Measurements from ENCODE around the genes SFT2D1 and TTLL2.

- PRO-cap, 7 experiments = no peak in any of the 7 experiments
Observed at GRCh38 chr6:166006546-166007741, 160.7 kb downstream of the TBXT start.

DNA sequence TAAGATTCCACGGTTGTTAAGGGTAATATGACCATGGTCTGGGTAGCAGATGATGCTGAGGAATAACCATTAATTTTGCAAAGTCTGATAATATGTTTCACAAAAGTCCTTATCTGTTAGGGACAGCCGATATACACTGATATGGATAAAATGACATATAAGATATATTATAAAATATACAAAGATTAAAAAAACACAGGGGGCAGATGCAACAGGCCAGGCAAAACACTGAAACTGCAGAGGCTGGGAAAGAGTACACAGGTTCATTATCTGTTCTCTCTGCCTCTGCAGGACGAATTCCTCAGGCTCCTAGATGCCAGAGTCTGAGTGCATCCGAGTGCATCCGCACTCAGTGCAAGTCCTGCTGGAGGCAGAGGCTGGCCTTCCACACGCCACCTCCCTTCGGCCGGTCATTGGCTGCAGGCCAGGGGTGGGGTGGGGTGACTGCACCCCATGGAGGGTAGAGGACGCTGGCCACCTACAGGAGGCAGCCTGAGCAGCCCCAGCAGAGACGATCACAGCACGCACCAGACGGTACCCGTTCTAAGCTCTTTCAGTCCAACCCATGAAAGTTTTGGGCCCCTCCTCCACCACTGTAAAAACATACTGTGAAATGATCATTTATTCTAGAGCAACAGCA lies 11.8 kb downstream of the SFT2D1 start:
- PRO-cap, 7 experiments = no peak in any of the 7 experiments

DNA sequence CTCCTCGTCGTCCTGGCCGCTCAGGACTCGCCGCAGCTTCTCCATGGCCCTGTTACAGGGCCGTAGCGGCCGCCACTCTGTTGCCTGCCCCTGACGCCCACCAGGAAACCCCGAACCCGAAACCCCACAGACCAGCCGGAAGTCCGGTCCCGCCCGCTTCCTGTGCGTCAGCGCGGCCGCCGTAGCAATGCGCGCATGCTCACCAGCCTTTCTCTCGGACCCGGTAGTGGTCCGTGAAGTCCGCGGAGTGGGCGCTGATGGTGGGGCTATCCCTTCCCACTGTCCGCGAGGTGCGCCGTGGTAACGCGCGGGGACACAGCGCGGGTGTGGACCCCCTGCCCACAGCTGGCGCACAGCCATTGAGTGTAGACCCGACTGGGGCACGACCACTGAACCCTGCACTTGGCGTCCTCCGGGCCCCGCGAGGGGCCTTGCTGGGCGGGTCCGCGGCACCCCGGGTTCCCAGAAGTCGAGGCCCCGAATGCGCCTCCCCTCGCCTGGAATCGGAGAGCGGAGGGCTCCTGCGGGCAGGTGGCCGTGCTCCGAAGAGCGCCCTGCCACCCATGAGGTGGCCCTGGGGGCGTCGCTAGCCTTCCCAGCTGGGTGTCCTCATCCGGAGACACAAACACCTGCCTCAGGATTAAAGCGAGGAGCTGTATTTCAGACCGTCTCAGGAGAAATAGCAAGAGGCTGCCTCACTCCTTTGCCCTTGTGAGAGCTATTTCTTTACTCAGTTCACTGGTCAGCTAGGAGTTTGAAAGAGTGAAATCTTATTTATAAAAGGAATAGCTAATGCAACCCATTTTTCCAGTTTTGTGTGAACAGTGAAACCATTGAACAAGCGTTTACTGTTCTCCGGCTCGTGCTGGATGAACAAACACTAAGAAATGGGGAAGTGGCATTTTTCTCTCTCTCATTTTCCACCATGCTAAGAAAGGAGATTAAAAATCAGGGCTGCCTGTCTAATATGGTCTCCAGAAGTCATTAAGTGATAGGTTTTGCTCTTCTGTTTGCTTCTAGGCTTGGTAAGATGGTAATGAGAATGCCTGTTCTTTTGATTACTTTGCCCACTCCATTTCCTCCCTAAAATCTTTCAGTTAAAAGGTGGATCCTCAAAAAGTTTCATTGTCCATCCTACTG lies at the start of gene SFT2D1:
SFT2D1 (minus strand) TSS at position 109 of the 1,140 bp plus-strand sequence.
- PRO-cap, 7 experiments = peak in 7 of 7 experiments; most common plus-strand start position 212 of the sequence (in 7); most common minus-strand start position 50 of the sequence (in 4)

GRCh38 chr6:166394468-166394961 lies 11.8 kb upstream of the MPC1 start:
- PRO-cap, 7 experiments = no peak in any of the 7 experiments

DNA sequence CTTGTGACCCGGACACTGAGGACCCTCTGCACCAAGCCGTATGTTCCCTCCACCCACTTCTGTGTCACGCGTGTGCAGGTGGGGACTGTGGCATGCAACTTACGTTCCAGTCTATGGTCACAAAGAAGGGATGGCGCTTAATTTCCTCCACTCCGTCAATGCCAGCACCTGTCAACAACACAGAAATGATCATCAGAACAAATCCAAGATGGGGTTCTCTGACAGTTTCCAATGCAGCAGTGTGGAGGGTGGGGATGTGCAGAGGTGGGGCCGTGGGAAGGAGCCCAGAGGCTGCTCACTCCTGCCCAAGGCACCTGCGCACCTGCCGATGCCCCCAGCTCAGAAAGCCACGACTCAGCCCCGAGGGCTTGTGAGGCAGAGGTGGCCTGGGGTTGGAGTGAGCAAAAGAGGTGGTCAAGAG lies 87.0 kb upstream of the MPC1 start:
- PRO-cap, 7 experiments = no peak in any of the 7 experiments

DNA sequence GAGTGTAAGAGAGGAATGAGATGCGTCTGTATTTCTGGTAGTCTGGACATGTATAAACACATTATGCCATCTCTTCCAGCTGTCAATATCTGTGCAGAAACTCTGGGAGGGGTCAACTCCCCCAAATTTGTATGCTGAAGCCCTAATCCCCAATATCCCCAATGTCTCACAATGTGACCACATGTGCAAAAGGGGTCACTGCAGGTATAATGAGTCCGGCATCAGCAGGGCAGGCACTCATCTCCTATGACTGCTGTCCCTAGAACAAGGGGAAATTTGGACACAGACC lies 93.0 kb upstream of the MPC1 start:
- PRO-cap, 7 experiments = no peak in any of the 7 experiments

DNA sequence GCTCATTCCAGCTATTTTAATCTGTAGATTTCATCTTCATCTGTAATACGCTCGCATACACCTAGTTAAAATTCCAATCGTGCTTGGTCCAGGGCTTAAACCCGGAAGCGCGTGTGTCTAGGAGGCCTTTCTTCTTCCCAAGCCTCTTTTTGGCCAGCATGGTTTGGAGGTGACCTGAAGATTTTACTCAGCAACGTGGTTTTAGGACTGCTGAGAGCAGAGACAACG lies 144.2 kb upstream of the RPS6KA2 start:
- PRO-cap, 7 experiments = no peak in any of the 7 experiments

DNA sequence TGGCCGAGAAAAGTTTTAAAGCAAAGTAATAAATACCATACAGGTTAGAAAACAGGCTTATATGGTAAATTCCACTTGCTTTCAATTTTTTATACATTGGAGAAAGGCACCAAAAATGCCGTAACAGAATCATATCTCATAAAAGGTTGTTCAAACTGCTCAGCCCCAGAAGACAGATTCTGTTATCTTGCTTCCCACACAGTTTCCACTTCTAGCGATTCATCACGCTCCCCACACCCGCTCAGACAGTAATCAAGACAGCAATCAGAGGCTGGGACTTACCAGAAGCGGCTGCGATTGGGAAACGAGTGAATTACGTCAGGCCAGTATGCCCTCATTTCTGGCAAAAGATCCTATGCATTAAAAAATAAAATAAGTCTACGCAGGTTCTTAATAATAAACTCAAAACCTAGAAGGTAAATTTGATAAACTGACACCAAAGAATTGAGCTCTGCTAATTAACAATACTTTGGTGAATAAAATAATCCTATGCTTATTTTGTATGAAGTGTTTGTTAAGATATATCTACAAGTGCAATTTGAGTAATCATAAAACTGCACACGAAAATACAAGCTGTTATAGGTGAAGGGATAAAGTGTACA lies 13.5 kb downstream of the RNASET2 start:
- PRO-cap, 7 experiments = peak in 3 of 7 experiments; most common plus-strand start position 284 of the sequence (in 1); most common minus-strand start position 184 of the sequence (in 3)

DNA sequence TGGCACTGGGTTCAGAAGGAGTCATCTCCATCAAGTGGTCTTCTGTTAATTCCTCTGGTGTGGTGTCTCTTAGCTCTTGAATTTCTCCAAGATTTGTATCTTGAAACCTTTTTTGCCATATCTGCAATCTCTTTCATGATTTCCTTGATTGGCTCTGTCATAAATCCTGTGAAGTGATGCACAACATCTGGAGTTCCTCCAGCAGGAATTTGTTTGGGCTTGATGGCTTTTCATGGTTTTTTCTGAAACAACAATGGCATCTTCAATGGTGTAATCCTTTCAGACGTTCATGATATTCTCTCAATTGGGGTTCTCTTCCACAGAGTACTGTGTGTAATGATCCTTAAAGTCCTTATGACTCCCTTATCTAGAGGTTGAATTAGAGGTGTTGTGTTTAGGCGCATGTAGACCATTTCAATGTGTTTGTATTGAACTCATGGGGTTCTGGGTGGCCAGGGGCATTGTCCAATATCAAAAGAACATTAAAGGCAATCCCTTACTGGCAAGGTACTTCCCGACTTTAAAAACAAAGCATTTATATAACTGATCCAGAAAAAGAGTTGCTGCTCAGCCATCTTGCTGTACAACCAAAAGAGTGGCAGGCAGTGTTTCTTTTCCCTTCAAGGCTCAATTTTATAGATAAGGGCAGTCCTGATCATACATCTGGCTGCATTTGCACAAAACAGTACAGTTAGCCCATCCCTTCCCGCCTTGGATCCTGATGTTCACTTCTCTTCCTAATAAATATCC lies 4.1 kb upstream of the CEP43 start:
- PRO-cap, 7 experiments = no peak in any of the 7 experiments

DNA sequence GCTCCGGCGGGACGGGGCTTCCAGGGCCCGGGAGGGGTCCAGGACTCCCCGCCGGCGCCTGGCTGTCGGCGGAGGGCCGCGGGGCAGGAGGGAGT lies 815 bp upstream of the CEP43 start:
- PRO-cap, 7 experiments = no peak in any of the 7 experiments

DNA sequence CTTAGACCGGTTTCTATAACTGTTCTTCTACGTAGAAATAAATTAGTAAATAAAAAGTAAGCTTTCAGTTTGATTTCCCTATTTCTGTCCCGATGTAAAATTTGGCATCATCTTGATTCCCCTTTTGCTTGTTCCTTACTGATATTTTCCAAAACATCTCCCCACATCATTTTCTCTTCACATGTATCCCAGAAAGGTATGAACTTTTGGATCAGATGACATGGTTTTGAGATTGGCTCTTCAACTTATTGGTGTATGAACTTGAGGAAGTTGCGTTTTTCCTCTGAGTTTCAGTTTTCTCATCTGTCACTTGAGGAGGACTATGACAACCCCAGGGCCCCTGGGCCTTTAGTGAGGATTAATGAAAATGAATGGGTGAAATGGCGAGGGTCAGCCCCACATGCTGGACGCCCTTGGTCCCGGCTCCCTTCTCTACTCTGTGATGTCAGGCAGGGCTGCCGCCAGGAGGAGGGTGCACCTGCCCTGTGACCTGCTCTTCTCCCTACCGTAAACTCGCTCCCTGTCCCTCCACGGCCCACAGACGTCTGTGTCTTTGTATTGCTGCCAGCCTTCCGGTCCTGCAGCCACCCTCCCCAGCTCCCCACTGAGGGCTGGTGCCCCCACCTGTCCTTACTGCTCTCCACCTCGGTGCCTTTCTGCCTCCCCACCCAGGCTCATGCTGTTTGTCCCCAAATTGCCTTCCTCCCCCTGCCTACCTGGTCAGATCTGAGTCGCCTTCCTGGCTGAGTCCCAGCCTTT lies 4.2 kb upstream of the CCR6 start:
- PRO-cap, 7 experiments = peak in 1 of 7 experiments; most common plus-strand start position 544 of the sequence (in 1); most common minus-strand start position 549 of the sequence (in 1)

GRCh38 chr6:167140950-167141737 lies 16.6 kb downstream of the GPR31 start:
- PRO-cap, 7 experiments = no peak in any of the 7 experiments

DNA sequence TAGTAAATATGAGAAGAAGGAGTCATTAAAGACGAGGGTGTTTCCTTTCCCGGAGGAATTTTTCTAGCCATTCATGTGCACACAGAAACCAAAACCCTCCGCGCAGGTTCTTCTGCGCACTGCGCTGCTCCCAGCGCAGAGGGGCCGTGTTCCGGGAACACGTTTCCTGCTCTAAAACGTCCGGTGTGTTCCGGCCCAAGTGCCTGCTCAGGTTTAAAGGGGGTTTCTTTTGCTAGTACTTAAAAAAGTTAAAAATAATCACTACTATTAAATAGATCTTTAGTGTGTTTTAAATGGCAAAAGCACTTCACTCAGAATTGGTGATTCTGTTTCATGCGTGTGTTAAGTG lies 11.6 kb downstream of the GPR31 start:
- PRO-cap, 7 experiments = no peak in any of the 7 experiments

DNA sequence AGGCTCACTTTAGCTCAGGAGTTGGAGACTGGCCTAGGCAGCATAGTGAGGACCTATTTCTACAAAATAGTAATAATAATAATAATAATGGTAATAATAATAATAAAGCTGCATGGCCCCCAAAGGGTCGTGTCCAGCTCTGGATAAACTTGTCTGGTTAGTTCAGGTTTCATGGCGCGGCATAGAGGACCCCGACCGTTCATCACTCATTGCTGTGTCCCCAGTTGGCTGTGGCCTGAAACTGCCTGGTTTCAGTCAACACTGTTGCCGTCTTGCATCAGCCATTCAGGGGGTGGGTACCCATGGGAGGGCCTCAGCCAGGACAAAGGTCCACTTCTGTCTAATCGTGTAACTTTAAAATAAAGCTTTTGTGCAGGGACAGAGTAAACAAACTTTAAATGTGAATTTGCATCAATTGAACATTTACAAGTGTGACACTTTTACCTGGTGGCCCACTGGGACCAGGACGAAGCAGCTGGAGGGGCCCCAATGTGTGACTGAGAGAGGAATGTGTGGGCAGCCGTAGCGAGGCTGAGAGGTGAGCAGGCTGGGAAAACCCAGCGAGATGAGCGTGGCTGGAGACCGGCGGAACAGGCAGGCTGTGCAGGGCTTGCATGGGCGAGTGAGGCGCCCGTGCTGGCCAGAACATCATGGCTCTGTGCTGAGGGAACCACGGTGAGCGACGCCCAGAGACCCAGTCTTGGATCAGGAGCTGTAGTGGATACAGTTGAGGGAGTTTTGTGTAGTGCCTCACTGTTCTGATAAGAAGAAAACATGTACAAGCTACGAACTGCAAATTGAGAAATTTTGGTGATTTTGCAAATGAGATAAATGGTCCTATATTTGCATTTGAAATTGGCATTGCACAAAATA lies 22.3 kb upstream of the UNC93A start:
- PRO-cap, 7 experiments = no peak in any of the 7 experiments

- PRO-cap, 7 experiments = no peak in any of the 7 experiments
Observed at GRCh38 chr6:167325013-167325402, at the start of gene TTLL2. TTLL2 (plus strand) TSS chr6:167325086.

DNA sequence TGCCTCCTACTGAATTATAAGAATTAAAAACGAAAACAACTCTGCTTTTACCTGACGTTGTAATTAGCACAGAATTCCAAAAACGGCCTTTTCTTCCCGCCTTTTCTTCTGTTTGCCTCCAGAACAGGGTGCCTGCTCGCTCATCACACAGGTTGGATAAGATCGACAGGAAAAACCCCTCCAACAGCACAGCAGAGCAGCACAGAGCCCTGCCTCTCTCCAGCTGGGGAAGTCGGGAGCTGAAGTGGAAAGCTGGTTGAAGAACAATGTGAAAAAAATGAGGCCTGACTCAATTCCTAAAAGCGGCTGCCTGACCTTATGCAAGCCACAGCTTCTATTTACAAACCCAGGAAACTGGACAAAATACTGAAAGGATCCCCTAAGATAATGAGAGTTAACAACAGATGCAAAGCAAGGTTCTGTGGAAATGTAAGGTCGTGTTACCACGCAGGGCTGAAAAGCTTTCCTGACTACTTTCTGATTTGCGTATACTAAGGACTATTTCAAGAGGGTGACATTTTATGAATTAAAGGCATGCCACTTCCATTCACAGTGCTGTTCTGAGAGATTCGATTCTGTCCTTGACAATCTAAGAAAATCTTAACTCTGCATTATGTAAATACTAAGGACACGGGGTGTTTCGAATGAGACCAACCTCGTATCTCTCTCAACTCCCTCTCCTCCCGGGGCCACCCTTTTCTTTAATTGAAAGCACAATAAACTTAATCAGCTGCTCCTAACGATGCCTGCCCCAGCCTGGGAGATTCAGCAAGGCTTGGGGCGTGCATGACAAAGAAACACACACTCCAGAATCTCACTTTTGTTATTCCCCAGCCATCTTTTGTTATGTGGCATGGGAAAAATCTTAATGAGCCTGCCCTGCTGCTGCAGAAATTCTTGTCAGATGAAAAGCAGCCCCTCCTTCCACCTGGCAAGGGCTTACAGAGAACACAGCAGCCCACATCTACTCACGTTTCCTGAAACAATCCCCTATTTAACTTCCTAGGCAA lies 117.1 kb downstream of the TTLL2 start:
- PRO-cap, 7 experiments = no peak in any of the 7 experiments

DNA sequence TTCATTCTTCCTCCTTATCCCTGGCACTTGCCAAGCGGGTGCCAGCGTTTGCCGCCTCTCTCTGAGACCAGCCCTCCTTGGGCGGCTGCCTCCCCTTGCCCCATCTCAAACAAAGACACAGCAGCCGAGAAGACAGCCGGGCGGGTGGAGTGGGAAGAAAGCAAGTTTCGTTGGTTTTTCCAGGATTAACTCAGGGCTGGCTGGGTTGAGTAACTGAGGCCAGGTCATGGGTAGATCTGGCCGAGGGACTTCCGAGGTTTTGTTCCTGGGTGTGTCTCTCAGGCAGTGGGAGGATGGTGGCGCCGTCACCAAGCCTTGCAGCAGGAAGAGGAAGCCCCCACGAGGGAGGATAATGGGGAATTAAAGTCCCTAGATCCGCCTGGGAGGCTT lies 167.2 kb downstream of the TTLL2 start:
- PRO-cap, 7 experiments = no peak in any of the 7 experiments

DNA sequence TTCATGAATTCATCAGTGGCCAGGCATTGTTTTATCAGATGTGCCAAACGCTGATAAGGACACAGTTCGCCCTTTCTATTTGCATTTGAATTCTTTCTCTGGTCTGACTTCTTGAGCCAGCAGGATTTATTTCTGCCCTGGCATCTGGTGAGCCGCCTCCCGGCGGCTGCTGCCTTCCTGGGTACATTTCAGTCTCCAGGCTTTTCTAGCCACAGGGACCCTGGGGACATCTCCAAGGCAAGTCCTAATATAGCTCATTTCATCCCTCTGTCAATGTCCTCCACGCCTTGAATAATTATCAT lies 170.9 kb downstream of the TTLL2 start:
- PRO-cap, 7 experiments = no peak in any of the 7 experiments

DNA sequence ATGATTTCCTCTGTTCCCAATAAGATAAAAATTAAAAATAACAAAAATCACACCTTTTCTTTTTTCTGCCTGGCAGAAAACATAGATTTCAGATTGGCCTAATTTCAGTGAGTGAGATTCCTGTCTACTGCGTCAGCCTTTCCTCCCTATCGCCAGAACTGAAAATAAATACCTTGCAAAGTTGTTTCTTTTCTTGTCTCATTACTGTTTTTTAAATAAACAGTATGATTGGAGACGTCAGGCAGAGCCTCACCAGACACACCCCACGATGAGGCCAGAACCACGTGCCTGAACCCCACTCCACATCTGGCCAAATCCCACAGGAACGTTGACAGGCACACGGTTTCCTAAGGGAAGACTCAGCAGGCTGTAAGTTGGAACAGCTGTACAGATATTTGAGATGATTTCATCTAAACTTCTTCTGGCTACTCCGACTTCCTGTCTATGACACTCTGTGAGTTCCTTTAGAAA lies 219.2 kb downstream of the TTLL2 start:
- PRO-cap, 7 experiments = no peak in any of the 7 experiments

GRCh38 chr6:167560166-167560355 lies 235.2 kb downstream of the TTLL2 start:
- PRO-cap, 7 experiments = no peak in any of the 7 experiments